ENCODE measurements around the gene PIGK.

DNA sequence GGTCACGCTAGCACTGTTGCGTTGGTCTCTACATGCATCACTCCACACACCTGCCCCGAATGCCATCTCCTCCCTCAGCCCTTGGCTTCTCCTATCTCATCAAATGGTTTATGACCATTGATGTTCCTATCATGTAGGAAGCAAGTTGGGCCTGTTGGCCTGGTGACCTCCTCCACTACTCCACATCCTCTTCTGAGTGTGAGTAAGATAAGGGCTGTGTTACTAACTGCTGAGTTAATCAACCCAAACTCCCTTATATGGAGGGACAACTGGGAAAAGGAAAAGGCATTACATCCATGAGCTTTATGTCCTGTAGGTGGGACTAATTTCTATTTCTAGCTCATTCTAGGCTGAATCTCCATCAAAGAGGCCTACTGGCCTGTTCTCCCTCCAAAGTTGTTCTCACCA lies 57.6 kb downstream of the WLS start:
- PRO-cap, 2 experiments: no peak in any of the 2 experiments
- RAMPAGE, long total RNA, 5 experiments: no peak in any of the 5 experiments

- PRO-cap, 2 experiments: no peak in any of the 2 experiments
- RAMPAGE, long total RNA, 5 experiments: no peak in any of the 5 experiments
These were observed 91.3 kb downstream of the RPE65 start for GRCh38 chr1:68358489-68358861.

- PRO-cap, 2 experiments: no peak in any of the 2 experiments
- RAMPAGE, long total RNA, 5 experiments: no peak in any of the 5 experiments
These were observed 167.3 kb downstream of the LRRC40 start for GRCh38 chr1:70037952-70038557.

- PRO-cap, 2 experiments: no peak in any of the 2 experiments
- RAMPAGE, long total RNA, 5 experiments: no peak in any of the 5 experiments
These were observed 801 bp downstream of the LRRC40 start for GRCh38 chr1:70204436-70205120.

DNA sequence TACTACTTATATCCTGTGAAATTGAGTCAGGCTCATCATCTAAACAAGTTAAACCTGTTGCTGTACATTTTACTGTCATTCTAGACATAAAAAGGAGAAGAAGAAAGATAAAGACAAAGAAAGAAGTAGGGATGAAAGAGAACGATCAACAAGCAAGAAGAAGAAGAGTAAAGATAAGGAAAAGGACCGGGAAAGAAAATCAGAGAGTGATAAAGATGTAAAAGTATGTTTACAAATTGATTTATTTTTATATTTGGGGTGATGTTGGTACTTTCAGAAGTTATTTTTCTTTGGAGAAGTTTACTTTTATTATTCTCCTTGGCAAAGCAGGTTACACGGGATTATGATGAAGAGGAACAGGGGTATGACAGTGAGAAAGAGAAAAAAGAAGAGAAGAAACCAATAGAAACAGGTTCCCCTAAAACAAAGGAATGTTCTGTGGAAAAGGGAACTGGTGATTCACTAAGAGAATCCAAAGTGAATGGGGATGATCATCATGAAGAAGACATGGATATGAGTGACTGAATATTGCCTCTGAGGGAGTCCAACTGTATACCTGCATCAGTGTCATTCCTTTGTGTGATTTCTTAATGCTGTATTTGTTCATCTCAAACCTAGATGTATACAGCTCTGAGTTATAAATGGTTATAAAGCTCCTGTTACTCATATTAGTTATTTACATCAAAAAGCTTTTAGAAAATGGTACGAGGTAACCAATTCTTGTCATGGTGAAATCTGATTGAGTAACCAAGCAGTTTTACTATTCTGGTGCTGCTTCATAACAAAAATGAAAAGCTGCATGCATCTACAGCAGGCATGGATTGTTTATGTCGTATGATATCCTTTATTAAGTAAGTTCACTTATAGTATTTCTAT lies 29.3 kb downstream of the SRSF11 start:
- PRO-cap, 2 experiments: no peak in any of the 2 experiments
- RAMPAGE, long total RNA, 5 experiments: no peak in any of the 5 experiments

GRCh38 chr1:70440723-70441723 lies 30.0 kb downstream of the CTH start:
- PRO-cap, 2 experiments: no peak in any of the 2 experiments
- RAMPAGE, long total RNA, 5 experiments: no peak in any of the 5 experiments

GRCh38 chr1:70720145-70720529 lies 309.1 kb downstream of the CTH start:
- PRO-cap, 2 experiments: no peak in any of the 2 experiments
- RAMPAGE, long total RNA, 5 experiments: no peak in any of the 5 experiments

GRCh38 chr1:71054134-71054896 lies 6.7 kb upstream of the PTGER3 start:
- PRO-cap, 2 experiments: no peak in any of the 2 experiments
- RAMPAGE, long total RNA, 5 experiments: no peak in any of the 5 experiments

GRCh38 chr1:72281924-72282272 lies 441 bp downstream of the NEGR1 start:
- PRO-cap, 2 experiments: peak in 1 of 2 experiments; most common plus-strand start chr1:72282120 (in 1)
- RAMPAGE, long total RNA, 5 experiments: no peak in any of the 5 experiments

- PRO-cap, 2 experiments: peak in 1 of 2 experiments; most common minus-strand start chr1:74733835 (in 1)
- RAMPAGE, long total RNA, 5 experiments: no peak in any of the 5 experiments
These were observed 789 bp downstream of the TYW3 start for GRCh38 chr1:74733722-74734160.

DNA sequence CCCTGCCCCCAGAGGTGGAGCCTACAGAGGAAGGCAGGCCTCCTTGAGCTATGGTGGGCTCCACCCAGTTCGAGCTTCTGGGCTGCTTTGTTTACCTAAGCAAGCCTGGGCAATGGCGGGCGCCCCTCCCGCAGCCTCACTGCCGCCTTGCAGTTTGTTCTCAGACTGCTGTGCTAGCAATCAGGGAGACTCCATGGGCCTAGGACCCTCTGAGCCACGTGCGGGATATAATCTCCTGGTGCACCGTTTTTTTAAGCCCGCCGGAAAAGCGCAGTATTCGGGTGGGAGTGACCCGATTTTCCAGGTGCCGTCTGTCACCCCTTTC lies 21.9 kb upstream of the LHX8 start:
- PRO-cap, 2 experiments: no peak in any of the 2 experiments
- RAMPAGE, long total RNA, 5 experiments: no peak in any of the 5 experiments

DNA sequence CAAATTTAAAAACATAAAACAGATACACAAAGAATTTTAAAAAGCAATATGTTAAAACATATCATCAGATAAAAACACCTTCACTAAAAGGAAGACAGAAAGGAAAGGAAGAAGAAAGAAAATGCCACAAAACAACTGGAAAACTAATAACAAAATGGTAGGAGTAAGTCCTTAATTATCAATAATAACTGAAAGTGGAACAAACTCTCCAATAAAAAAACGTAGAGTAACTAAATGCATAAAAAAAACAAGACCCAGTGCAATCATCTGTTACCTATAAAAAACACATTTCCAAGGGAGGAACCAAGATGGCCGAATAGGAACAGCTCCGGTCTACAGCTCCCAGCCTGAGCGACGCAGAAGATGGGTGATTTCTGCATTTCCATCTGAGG lies 47.1 kb upstream of the ACADM start:
- PRO-cap, 2 experiments: no peak in any of the 2 experiments
- RAMPAGE, long total RNA, 5 experiments: no peak in any of the 5 experiments

DNA sequence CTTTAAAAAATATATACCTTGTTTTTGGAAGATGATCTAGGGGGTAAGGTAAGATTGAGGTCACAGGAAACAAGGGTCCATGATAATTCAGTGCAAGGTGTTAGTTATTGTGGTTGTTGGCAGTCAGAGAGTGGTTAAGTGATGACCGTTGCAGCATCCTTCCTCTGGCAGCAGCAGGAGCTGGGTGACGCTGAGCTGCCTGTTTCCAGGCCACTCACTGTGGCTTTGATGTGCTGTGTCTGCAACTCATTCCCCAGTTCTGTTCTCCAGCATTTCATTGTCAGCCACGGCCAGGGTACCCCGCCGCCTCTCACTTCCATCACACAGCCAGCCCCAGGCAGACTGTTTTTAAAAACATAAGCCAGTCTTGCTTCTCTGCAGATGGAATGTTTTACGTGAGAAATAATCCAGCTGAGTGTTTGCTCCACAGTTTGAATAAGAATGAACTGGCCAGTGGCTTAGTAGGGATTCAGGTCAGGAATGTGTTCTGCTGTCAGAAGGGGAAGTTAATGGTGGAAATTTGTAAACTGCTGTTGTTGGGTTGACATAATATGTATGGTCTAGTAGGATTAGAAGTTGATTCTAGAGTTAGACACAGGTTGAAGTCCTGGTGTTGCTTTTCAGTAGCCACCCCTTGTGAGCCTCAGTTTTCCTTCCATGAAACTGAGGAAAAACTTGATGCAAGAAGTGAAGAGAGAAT lies 21.5 kb upstream of the ST6GALNAC3 start:
- PRO-cap, 2 experiments: no peak in any of the 2 experiments
- RAMPAGE, long total RNA, 5 experiments: no peak in any of the 5 experiments

GRCh38 chr1:76115728-76116274 lies 41.3 kb downstream of the ST6GALNAC3 start:
- PRO-cap, 2 experiments: no peak in any of the 2 experiments
- RAMPAGE, long total RNA, 5 experiments: no peak in any of the 5 experiments

GRCh38 chr1:76119230-76119529 lies 44.6 kb downstream of the ST6GALNAC3 start:
- PRO-cap, 2 experiments: no peak in any of the 2 experiments
- RAMPAGE, long total RNA, 5 experiments: no peak in any of the 5 experiments

GRCh38 chr1:76268896-76269679 lies 194.5 kb downstream of the ST6GALNAC3 start:
- PRO-cap, 2 experiments: no peak in any of the 2 experiments
- RAMPAGE, long total RNA, 5 experiments: no peak in any of the 5 experiments

GRCh38 chr1:76353437-76353742 lies 278.8 kb downstream of the ST6GALNAC3 start:
- PRO-cap, 2 experiments: no peak in any of the 2 experiments
- RAMPAGE, long total RNA, 5 experiments: no peak in any of the 5 experiments

- PRO-cap, 2 experiments: no peak in any of the 2 experiments
- RAMPAGE, long total RNA, 5 experiments: no peak in any of the 5 experiments
These were observed 1.7 kb downstream of the ST6GALNAC5 start for GRCh38 chr1:76868918-76869414.

DNA sequence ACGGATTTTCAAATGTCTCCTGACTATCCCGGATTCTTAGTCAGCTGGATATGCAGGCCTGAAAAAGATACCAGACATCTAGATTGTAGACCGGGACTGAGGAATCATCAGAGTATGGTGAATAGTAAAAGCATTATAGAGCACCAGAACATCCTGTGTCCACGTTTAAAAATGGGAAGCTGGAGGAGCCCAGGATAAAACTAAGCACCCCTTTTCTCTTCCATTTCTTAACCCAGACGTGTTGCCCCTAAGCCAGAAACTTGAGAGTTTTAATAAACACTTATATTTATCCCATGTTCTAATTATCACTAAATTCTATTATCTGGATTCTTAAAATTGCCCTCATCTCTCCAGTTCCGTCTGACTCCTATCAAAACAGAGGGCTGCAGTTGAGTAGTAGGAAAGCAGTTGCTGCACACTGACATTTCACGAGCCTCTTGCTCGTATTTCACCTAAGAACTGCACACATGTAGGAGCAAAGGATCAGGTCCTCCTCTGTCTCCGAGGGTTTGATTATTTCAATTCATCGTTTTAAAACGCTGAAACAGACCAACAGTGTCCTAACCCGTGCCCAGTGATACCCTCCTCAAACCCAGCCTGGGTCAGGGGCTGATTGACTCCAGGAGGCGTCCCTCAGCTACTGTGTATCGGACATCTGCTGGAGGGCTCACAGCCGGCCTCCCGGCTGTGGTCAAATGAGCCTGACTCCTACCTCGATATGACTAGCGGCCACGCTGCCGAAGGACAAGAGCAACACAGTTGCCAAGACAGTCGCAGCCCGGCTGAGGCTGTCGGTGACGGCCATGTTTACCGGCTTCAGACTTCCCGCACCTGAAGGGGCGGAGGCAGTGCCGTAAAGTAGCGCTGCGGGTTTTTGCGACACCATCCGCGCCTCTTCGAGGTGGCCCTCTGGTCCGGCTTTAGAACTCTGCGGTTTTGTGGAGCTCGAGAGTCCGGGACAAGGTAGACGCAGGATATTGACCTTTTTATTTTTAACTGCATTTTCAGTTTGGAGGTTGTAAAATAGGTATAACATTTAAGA lies at the start of gene PIGK:
PIGK (minus strand) TSS at position 833 of the 1,042 bp plus-strand sequence.
- PRO-cap, 2 experiments: peak in 2 of 2 experiments; most common plus-strand start position 923 of the sequence (in 1); most common minus-strand start position 697 of the sequence (in 1)
- RAMPAGE, long total RNA, 5 experiments: start-site peak on the plus strand in 3 of 5 experiments, centred at positions 890 to 892 of the sequence, 9 to 17 reads per replicate; start-site peak on the minus strand in 5 of 5 experiments, centred at positions 809 to 821 of the sequence, 15 to 647 reads per replicate

- PRO-cap, 2 experiments: no peak in any of the 2 experiments
- RAMPAGE, long total RNA, 5 experiments: no peak in any of the 5 experiments
These were observed 27.1 kb downstream of the AK5 start for GRCh38 chr1:77308849-77309303.